SK-MEL-5 (cell line): ENCODE results near the genes PON3 and PDK4.

GRCh38 chr7:94395982-94397262 lies 1.7 kb downstream of the COL1A2 start:
RAMPAGE:
- cytosol, long total RNA, result no peak
- long total RNA, result no peak
- nucleus, long total RNA, result no peak

GRCh38 chr7:94404299-94405159 lies 9.8 kb downstream of the COL1A2 start:
RAMPAGE:
- cytosol, long total RNA, result no peak
- long total RNA, result no peak
- nucleus, long total RNA, result no peak

DNA sequence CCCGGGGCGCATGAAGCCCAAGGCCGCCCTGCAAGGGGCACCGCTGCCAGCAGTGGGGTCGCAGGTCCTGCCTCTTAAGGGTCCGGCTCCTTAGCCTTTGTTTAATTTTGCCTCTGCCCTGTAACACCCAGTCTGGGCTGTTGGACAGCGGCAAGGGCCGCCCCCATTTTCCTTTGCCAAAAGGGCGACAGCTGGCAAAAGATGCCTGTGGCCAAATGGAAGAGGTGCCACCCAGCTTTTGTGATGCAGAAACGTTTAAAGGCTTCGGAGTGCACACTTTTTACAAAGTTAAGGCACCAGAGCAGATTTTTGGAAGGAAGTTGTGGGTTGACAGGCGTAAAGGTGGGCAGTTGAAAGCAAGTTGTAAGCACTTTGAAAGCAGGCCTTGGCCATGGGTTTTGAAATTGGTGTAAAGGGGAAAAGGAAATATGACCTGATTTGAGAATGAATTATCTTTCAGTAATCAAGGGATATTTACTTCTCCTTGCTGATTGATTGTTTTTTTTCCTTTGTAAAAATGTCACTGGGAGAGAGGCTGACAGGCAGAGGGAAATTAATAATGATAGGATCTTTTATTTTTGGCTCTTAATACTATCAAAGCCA lies 1.1 kb downstream of the CASD1 start:
RAMPAGE:
- cytosol, long total RNA, result no peak
- long total RNA, result no peak
- nucleus, long total RNA, result no peak

GRCh38 chr7:94511781-94512337 lies 2.2 kb downstream of the CASD1 start:
RAMPAGE:
- cytosol, long total RNA, result no peak
- long total RNA, result no peak
- nucleus, long total RNA, result no peak

DNA sequence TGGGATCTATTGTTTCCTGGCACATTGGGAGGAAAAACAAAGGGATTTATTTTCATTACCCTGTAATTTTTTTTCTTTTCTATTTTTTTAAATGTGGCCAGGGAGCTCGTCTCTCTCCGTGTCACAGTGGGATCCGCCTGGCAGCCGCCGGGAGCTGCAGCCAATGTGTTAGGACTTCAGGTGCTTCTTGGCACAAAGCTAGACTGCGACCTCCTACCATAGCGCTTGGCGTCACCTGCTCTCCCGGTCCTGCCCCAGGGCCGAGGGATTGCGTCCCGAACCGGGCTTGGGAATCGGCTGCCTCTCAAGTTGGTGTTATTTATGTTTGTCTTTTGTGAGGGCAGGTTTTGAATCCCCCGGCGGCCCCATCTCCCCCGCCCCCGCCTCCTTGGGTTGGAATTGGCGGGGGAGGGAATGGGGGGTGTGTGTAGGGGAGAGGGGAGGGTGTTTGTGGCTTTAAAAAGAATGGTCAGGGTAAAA lies 933 bp downstream of the PPP1R9A start:
RAMPAGE:
- cytosol, long total RNA, result no peak
- long total RNA, result no peak
- nucleus, long total RNA, result no peak

GRCh38 chr7:94908977-94909280 lies 1.5 kb downstream of the PPP1R9A start:
RAMPAGE:
- cytosol, long total RNA, result no peak
- long total RNA, result no peak
- nucleus, long total RNA, result no peak

DNA sequence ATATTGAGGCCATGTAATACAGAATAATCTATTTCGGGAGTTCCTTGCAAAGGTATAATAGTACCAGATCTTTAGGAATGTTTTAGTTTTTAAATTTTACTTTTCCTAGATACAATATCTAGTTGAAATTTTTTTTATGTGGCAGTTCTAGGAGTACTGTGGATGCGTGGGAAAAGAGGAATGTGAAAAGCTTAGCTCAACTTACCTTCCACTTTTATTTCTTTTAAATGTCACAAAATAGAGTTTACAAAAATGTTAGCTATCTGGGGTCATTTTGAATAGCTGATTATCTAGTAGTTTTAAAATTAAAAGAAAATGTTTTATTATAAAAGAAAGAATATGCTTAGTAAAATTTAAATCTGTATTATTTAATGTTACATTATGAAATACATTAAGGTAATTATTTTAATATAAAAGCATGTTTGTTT lies 164.0 kb downstream of the PPP1R9A start:
RAMPAGE:
- cytosol, long total RNA, result no peak
- long total RNA, result no peak
- nucleus, long total RNA, result no peak

DNA sequence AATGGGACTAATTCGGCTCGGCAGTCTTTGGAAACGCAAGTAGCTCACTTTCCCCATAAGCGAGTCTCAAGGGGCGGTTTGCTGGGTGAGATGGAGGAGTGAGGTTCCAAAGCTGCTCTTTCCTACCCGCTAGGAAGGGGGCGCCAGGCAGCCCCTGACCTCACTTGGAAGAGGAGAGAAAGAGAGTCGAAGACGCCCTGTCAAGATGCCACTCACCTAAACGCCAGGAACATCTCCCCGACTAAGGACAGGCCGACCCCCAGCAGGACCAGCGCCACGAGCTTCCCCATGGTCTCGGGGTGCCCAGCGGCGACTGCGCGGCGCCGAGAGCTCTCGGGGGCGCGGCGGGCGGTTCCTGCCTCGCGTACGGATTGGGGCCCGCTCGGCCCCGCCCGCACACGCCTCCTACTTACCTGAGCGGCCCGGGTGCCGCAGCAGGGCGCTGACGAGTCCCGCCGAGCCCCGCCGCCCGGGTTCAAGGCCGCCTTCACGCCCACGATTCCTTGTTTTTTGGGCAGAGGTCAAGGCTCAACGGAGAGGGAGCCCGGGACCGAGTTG lies at the start of gene PON3:
Gene PON3, minus strand, starts transcription at position 315 of the 558 bp plus-strand sequence.
RAMPAGE:
- cytosol, long total RNA, result no peak
- long total RNA, result no peak
- nucleus, long total RNA, result no peak

DNA sequence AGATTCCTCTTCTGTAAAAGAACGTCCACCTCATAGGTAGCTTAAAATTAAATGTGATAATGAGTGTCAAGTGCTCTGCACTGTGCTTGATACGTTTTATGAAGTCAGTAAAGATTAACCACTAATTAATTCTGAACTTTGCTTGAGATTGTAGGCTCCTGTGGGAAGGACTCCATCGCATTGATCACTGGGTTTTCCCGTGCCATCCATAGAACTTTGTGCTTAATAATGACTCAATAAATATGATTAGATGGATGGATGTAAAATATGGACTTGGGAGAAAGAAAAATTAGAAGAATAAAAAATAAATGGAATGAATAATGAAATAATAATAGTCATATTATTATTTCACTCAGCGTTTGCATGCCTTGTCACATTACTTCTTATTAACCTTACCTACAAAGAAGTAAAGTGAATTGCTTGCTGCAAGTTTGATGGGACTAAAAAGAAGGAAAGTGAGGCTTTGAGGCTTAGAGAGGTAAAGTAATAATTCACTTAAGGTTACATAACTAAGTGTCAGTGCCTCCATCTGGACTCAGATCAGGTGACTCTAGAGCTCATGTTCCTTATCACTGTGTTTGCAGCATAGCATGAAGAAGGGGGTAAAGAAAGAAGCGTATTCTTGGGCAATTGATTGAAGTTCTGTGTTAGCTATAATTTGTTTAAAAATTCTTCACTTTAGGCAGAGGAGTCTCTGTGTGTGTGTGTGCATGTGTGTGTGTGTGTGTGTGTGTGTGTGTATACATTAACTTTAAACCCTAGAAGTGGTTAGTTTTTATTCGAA lies 1.8 kb upstream of the PON3 start:
RAMPAGE:
- cytosol, long total RNA, result no peak
- long total RNA, result no peak
- nucleus, long total RNA, result no peak

DNA sequence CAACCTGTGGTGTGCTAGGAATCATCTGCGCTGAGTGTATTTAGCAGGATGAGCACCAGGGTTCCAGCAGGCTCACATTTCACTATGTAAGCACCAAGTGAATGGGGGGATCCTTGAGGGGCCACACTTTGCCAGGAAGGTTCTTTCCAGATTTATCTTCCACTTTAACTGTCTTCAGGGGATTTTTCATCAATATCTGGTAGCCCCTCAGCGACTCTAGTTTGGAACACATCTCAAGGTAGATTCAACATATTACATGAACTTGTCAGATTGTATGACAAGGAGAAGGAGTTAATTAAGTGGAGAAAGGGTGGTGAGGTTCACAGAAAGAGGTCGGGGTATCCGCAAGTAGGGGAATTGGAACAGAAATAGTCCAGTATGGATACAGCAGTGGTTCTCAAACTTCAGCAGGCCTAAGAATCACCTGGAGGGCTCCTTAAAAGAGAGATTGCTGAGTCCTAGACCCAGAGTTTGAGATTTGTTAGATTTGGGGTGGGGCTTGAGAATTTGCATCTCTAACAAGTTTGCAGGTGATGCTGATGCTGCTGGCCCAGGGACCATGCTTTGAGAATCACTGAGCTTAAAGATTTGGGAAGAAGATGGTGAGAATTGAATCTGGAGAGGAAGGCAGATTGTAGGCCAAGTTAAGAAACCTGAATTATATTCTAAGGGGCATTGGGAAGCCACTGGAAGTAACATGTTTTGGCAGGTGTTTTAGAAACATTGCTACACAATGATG lies 3.8 kb upstream of the PON3 start:
RAMPAGE:
- cytosol, long total RNA, result no peak
- long total RNA, result no peak
- nucleus, long total RNA, result no peak

GRCh38 chr7:95435489-95435692 lies 563 bp upstream of the PON2 start:
RAMPAGE:
- cytosol, long total RNA, result no peak
- long total RNA, result no peak
- nucleus, long total RNA, result no peak

DNA sequence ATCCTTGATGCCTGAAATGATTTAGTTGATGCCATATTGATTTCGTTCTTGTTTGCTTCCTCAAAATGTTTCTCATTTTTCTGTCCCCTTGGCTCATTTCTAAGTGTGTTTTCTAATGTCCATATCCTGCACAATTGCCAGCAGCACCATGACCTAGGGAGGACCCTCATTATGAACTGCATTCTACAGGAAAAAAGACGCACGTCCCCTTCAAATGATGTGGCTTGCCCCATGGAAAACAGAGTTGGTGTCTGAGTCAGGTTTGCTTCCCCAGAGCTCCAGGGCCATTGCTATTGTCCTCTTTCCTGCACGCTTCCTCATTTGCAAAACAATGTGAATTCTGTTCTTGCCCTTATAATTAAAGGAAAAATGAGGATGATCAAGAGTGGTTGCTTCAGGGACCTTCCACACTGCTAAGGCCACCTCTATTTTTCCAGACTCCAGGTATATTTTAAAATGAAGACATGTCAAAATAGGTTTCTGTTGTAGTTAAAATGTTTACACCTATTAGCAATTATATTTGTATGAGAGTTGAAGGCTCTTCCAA lies 14.7 kb upstream of the ASB4 start:
RAMPAGE:
- cytosol, long total RNA, result no peak
- long total RNA, result no peak
- nucleus, long total RNA, result no peak

GRCh38 chr7:95591048-95591825 lies 5.1 kb downstream of the PDK4 start:
RAMPAGE:
- cytosol, long total RNA, result no peak
- long total RNA, result no peak
- nucleus, long total RNA, result no peak

DNA sequence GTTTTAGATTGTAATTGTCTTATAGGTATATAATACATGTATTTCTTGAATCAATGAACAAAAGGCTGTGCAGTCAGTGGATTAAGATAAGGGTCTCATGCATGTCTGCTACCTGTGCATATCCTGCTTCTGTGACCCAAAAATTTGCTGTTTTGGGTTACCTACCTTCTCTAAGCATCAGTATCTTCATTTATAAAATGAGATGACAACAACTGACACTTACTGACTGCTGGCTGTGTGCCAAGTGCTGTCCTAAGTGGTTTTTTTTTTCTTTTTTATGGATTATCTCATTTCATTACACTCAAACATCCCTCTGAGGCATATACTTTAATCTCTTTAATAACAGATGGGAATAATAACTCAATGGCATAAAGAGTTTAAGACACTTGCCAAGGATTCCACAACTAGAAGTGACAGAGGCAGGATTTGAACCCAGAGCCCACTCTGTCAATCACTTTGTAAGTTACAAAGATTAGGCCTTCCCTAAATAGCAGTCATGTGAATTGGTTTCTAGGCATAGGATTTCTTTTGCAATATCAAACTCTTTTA lies 2.1 kb downstream of the PDK4 start:
RAMPAGE:
- cytosol, long total RNA, result no peak
- long total RNA, result no peak
- nucleus, long total RNA, result no peak

GRCh38 chr7:95595626-95596631 lies at the start of gene PDK4:
Gene PDK4 (minus strand): TSS chr7:95596516.
RAMPAGE:
- cytosol, long total RNA, result no peak
- long total RNA, result no peak
- nucleus, long total RNA, result start-site peak on the minus strand at chr7:95596083-95596180, 72 and 22 reads in 2 replicates; start-site peak on the minus strand at chr7:95596518-95596576, 204 and 232 reads in 2 replicates

DNA sequence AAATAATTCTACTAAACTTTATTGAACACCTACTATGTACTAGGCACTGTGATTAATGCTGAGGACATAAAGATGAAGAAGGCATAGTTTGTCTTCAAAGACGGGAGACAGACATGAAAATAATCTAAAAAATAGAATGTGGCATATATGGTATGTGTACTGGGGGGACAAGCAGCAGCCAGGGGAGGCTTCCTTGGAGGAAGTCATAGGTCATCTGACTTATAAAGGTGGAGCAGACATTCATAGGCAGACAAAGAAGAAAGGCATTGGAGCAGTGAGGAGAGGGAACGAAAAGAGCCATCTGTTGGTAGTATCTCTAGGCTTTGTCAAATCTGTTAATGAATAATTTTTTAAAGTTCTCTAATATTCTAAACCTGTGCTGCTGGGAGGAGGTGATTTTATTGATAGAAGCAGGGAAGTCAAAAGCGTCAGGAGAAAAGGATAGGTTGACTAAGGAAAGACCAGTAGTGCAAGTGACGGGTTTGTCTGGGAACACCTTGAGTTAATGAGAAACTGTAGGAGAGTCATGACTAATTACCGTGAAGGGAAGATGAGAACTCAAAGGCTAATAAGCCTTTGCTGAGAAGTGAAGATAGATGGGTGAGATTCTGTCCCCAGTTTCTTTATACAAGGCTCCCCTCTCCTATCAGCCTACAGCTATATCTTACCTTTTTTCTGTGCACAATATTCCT lies 4.9 kb upstream of the PDK4 start:
RAMPAGE:
- cytosol, long total RNA, result no peak
- long total RNA, result no peak
- nucleus, long total RNA, result no peak

GRCh38 chr7:96236160-96236710 lies 85.7 kb downstream of the SLC25A13 start:
RAMPAGE:
- cytosol, long total RNA, result no peak
- long total RNA, result no peak
- nucleus, long total RNA, result no peak

GRCh38 chr7:96548530-96549142 lies 161.0 kb downstream of the SEM1 start:
RAMPAGE:
- cytosol, long total RNA, result no peak
- long total RNA, result no peak
- nucleus, long total RNA, result no peak

DNA sequence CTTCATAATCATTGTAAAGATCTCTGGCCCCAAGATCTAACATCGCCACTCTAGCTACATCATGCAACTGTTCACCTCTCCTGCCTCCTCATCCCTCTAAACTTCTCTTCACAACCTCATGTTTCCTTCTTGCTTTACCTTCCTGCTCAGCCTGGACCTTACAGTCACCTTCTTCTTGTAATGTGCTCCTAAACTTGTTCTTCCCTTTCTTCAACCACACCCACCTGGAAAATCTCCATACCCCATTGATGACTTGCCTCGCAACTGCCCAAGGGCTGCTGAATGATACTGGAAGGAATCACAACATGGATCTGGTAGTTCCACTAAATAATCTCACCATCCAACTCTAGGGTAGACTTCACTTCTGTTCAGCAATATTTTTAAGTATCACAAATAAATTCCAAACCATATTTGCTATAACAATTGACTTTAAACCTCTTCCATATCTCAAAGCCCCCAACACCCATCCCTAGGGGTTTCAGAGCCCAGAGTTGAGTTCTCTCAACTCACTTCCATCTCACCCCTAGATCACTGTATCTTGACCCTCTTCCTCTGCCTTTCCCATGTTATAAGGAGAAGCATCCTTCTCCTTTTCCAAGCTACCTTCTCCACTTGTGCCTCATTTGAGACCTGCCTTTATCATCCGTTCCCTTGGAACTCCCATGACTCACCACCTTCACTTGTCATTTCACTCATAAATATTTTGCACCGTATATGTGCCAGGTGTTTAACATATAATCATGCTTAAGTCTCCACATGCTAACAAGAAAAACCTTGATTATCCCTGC lies 33.1 kb upstream of the ASNS start:
RAMPAGE:
- cytosol, long total RNA, result no peak
- long total RNA, result no peak
- nucleus, long total RNA, result no peak

DNA sequence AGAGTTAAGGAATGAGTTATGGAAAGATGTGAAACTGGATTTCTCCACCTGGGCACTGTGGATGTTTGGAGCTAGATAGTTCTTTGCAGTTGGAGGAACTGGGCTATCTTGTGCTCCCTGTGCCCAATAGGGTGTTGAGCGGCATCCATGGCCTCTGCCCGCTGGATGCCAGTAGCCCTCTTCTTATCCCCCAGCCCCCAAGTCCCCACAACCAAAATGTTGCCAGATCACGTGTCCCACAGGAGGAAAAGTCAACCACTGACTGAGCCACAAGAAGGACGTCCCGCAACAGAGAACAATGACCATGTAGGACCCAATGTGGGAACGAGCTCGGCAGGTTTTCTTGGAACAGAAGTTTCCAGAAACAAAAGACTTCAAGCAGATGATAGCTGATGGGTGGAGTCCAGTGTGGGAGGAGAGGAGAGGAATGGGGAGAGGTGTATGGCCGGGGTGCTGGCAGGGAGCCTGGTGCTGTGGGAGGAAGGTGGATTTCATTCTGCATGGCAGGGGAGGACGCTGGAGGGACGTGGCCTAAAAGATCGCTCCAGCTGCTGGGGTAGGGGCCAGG lies 48.6 kb upstream of the LMTK2 start:
RAMPAGE:
- cytosol, long total RNA, result no peak
- long total RNA, result no peak
- nucleus, long total RNA, result no peak